Peripheral blood mononuclear cell (primary cell): ENCODE measurements around a stretch of chr16.

- PRO-cap, 8 experiments, result no peak in any of the 8 experiments
These were observed 14.5 kb downstream of the KIFC3 start for GRCh38 chr16:57787676-57788403.

GRCh38 chr16:57797029-57797488, 5.2 kb downstream of the KIFC3 start:
- PRO-cap, 8 experiments, result no peak in any of the 8 experiments

GRCh38 chr16:57803851-57803989, 1.4 kb upstream of the KIFC3 start:
- PRO-cap, 8 experiments, result no peak in any of the 8 experiments

- PRO-cap, 8 experiments, result no peak in any of the 8 experiments
These were observed 24.9 kb upstream of the KIFC3 start for GRCh38 chr16:57827094-57827625.

DNA sequence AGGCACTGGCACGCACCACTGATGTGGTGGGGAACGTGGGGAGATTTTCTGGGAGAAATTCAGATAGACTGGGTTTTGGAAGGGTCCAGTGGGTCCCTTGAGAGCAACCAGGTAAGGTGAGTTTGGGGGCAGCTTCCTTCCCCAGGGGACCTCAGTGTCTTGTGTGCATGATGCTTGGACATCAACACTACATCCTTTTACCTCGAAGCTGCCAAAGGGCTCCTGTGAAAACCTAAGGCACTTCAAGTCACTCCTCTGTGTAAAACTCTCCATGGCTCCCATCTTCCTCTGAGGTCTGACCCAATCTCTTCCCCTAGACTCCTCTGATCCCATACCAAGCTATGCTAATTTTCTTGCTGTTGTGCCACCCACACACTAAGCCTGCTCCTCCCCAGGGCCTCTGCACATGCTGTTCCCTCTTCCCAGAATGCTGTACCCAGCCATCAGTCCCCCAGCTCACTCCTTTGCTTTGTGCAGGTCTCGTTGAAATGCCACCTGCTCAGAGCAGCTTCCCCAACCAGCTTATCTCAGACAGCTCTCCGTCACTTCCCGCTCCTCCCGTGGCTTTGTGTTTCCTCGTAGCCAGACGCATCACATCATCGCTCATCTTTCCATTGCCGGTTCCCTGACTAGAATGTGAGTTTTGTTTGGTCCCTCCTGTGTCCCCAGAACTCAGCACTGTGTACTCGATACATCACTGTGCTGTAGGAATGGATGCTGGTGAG, 78.4 kb downstream of the CNGB1 start:
- PRO-cap, 8 experiments, result peak in 3 of 8 experiments; most common plus-strand start position 606 of the sequence (in 2); most common minus-strand start position 462 of the sequence (in 2)

DNA sequence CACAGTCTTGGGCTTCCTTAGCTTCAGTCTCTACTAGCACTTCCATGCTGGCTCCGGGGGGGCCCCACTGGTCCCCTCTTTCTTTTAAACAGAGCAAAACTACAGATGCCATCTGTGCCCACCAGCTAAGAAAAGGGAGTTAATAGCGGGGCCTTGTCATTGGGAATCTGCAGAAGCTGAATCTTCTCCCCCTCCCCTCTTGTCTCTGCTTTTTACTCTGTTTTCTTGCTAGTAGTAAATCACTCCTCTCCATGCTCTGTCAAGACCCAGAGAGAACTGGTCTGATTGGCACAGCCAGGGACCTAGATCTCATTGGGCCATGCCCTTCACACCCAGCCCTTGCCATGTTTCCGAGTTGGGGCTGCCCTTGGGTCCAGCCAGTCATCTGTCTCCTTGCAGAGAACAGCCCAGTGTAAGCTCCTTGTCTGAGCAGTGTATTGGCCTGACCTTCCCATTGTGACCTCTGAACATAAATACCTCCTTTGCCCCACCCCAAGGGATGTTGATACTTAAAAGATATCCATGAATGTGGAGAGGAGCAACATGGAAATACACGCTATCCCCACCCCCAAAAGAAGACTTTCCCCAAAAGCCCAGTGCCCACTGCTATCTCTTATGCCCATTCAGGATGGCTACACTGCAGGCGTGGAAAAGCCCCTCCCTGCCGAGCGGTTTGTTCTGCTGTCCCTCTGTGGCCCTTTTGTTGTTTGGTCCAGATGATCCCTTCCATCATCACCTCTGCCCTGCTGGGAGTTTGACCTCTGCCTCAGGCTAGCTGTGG, 3.9 kb downstream of the MMP15 start:
- PRO-cap, 8 experiments, result no peak in any of the 8 experiments

GRCh38 chr16:58032508-58033535, 7.3 kb downstream of the MMP15 start:
- PRO-cap, 8 experiments, result no peak in any of the 8 experiments

DNA sequence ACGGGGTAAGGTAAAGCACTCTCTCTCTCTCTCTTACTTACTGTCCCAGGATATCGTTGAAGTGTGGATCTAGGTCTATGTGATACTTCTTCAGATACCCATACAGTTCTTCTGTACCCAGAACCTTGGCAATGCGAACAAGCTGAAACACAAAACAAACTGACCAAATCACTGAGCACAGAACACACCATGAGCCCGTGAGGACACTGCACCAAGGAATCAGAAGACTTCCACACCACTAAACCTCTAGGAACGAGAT, 31.4 kb downstream of the CSNK2A2 start:
- PRO-cap, 8 experiments, result no peak in any of the 8 experiments

GRCh38 chr16:58318241-58318610, 23.4 kb upstream of the PRSS54 start:
- PRO-cap, 8 experiments, result no peak in any of the 8 experiments

DNA sequence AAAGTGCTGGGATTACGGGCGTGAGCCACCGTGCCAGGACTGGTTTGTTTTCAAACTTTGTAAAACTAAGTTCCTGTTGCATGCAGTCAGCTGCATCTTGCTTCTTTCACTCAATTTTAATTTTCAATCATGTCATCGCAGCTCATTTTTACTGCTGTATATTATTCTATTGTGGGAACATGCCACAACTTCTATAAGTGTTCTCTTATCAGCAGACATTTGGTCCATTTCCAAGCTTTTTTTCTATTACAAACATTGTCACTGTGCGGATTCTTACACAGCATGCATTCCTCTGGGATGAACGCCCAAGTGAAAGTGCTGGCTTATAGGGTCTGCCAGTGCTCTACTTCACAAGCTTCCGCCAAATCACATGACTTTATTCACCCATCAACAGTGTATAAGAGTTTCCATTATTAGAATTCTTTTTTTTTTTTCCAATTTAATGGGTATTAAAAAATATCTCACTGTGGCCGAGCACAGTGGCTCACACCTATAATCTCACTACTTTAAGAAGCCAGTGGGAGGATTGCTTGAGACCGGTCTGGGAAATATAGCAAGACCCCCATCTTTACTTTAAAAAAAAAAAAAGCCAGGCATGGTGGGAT, 22.8 kb downstream of the GINS3 start:
- PRO-cap, 8 experiments, result no peak in any of the 8 experiments

DNA sequence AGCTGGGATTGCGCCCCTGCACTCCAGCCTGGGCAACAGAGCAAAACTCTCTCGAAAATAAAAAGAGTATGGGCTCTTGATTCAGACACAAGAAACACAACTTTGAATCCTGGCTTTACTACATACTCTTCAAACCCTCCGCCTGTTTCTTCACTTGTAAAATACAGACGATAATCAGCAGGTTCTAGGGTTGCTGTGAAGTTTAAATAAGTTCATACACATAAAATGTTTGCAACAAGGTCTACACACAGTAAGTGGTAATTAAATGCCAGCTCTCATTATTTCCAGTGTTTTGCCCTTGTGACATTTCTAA, 32.0 kb downstream of the GINS3 start:
- PRO-cap, 8 experiments, result no peak in any of the 8 experiments

GRCh38 chr16:58433860-58434511, 41.7 kb downstream of the GINS3 start:
- PRO-cap, 8 experiments, result no peak in any of the 8 experiments

GRCh38 chr16:58723545-58723975, 10.6 kb downstream of the GOT2 start:
- PRO-cap, 8 experiments, result no peak in any of the 8 experiments

DNA sequence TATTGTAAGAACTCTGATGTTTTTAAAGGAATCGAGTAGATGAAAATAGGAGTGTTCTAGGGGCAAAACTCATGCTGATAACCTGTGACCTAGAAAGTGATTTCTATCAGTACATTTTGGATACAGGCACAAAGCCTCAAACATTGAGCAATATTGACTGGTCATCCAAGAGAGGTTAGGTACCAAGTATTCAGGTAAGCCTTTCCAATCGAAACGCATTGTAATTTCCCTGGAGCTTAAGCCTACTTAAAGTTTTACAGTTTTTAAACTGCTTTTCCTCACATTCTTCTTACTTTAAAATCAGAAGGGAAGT, 3.4 kb downstream of the GOT2 start:
- PRO-cap, 8 experiments, result no peak in any of the 8 experiments

- PRO-cap, 8 experiments, result no peak in any of the 8 experiments
These were observed 128.4 kb upstream of the GOT2 start for GRCh38 chr16:58862636-58862854.

DNA sequence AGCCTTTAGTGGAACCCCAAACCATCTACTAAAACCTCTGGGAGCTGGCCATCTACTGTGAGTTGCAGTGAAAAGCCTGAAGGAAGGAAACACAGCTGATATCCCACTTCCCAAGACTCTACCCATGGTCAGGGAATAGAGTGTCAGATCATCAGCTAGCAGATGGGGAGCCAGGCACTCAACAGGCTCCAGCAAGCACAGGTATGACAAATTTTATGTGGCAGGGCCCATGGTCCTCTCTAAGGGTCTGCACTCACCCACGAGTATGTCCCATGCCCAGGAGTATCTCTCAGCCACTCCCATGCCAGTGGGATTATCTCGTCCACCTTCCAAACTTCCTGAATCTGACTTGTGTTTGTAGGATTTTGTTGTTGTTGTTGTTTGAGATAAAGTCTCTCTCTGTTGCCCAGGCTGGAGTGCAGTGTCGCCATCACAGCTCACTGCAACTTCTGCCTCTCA, 1462.9 kb downstream of the CDH8 start:
- PRO-cap, 8 experiments, result no peak in any of the 8 experiments

- PRO-cap, 8 experiments, result no peak in any of the 8 experiments
These were observed 704.1 kb downstream of the CDH11 start for GRCh38 chr16:64417709-64418197.

- PRO-cap, 8 experiments, result no peak in any of the 8 experiments
These were observed 4.0 kb upstream of the CDH11 start for GRCh38 chr16:65125586-65126531.

GRCh38 chr16:65689837-65690177, 567.9 kb upstream of the CDH11 start:
- PRO-cap, 8 experiments, result no peak in any of the 8 experiments

DNA sequence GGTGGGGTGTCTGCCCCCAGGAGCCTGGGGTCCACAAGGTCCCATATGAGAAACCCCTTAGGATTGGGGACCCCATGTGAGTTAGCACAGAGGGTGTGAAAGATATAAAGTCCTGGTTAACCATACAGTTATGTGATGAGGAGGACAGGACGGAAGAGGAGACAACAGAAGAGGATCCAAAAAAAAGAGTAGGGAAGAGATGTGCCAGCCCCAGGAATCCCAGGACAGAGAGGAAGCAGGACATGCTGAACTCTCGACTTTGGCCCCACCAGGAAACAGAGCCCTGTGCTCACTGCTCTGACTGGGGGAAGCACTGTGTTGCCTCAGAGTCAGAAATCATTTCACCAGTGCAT, 421.1 kb upstream of the CDH5 start:
- PRO-cap, 8 experiments, result no peak in any of the 8 experiments